A172 (cell line): ENCODE data around the genes SLC5A8, SPIC and PARPBP.

GRCh38 chr12:100170329-100170844, 27.7 kb upstream of the BLTP3B start:
- RAMPAGE, long total RNA: no peak

- RAMPAGE, long total RNA: no peak
Measured at GRCh38 chr12:100229171-100229719, 28.6 kb downstream of the ACTR6 start.

- RAMPAGE, long total RNA: no peak
Measured at GRCh38 chr12:100329625-100330398, 27.1 kb upstream of the SLC17A8 start.

- RAMPAGE, long total RNA: no peak
Measured at GRCh38 chr12:100564038-100564689, 9.3 kb upstream of the GAS2L3 start.

- RAMPAGE, long total RNA: no peak
Measured at GRCh38 chr12:101209502-101210616, at the start of gene SLC5A8. Gene SLC5A8, minus strand, starts transcription at chr12:101210238.

- RAMPAGE, long total RNA: no peak
Measured at GRCh38 chr12:101474992-101475681, at the start of gene SPIC. Gene SPIC, plus strand, starts transcription at chr12:101475336.

- RAMPAGE, long total RNA: no peak
Measured at GRCh38 chr12:101567695-101568614, 26.8 kb upstream of the MYBPC1 start.

- RAMPAGE, long total RNA: no peak
Measured at GRCh38 chr12:101698028-101698708, 728 bp downstream of the CHPT1 start.

- RAMPAGE, long total RNA: no peak
Measured at GRCh38 chr12:101715501-101716142, 18.2 kb downstream of the CHPT1 start.

- RAMPAGE, long total RNA: no peak
Measured at GRCh38 chr12:101717708-101718489, 20.5 kb downstream of the CHPT1 start.

GRCh38 chr12:101742524-101743093, 3.3 kb upstream of the SYCP3 start:
- RAMPAGE, long total RNA: no peak

GRCh38 chr12:101744038-101744706, 4.9 kb upstream of the SYCP3 start:
- RAMPAGE, long total RNA: no peak

DNA sequence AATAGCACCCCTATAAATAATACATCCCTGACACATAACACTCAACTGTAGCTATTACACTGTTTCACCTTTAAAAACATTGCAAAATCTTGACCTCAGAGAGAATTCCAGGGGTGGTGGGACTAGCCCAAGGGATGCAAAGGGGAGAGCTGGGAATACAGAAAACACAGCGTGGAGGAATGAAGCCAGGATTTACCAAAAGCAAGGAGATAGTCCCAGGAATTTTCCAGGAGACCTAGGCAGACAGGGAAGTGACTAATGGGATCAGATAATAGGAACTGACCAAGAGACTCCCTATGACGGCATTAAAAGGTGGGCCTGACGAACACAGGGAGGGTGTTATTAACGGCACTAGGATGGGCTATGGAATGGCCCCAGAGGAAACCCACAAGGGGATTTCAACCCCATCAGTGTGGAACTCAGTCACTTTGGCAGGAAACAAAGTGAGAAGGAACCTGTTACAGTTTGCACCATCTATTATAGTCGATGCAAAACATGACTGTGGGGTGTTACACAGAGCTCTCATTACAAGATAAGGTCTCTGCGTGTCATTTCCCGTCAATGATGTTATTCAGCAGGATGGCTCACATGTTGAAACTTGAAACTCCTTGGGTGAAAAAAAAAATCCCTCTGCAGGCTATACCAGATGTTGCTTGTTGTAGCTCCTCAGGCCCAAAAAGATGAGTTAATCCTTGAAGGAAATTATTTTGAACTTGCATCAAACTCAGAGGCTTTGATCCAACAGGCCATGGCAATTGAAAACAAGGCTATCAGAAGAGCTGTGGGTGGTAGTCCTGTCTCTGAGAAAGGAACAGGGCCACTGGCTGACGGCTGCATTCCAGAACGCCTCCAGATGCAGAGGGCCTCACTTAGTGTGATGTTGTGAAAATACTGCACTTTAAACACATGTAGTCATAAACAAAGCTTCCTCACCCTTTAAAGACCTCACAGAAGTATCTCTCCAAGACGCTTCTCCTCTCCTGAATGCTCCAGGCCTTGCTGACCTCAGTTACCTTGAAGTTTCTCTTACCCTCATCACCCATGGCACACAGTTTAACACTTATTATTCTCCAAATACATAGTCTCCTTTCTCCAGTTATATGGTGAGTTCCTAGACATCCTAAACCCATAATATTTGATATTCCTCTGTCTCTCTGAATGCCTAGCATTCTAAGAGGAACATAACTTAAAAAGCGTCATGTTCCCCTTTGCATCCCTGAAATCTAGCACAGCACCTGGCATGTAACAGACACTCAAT, 58.9 kb downstream of the DRAM1 start:
- RAMPAGE, long total RNA: no peak

GRCh38 chr12:102119671-102120728, at the start of gene PARPBP:
Gene PARPBP, plus strand, starts transcription at chr12:102120183.
- RAMPAGE, long total RNA: start-site peak on the minus strand at chr12:102120072-102120117, 425 and 373 reads in 2 replicates; start-site peak on the plus strand at chr12:102120180-102120224, 45 and 380 reads in 2 replicates

DNA sequence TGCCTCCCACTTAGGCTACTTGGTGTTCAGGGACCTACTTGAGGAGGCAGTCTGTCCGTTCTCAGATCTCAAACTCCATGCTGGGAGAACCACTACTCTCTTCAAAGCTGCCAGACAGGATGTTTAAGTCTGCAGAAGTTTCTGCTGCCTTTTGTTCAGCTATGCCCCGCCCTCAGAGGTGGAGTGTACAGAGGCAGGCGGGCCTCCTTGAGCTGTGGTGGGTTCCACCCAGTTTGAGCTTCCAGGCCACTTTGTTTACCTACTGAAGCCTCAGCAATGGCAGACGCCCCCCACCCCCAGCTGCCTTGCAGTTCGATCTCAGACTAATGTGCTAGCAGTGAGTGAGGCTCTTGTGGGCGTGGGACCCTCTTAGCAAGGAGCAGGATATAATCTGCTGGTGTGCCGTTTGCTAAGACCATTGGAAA, 22.9 kb downstream of the PARPBP start:
- RAMPAGE, long total RNA: no peak

DNA sequence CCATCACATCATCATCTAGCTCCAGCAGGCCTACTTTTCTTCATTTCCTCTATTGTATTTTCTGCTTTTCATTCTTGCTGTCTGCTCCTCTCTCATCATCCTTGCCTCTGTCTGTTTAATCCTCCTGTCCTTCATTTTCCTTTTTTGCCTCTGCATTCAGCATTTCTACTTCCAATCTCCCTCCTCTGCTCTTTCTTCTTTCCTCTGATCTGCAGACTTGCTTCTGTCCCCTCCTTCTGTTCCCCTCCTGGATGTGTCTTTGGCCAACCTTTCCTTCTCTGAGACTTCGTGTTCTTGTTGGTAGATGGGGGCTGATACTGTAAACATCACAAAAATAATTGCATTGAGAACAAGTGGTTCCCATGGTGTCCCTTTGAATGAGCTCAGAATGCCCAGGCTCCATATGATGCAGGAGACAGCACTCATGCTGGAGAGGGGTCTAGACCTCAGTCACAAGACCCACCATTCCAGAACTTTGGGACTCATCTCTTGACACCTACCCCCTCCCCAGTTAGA, 62.6 kb downstream of the IGF1 start:
- RAMPAGE, long total RNA: no peak

- RAMPAGE, long total RNA: no peak
Measured at GRCh38 chr12:102425211-102425633, 55.1 kb downstream of the IGF1 start.

DNA sequence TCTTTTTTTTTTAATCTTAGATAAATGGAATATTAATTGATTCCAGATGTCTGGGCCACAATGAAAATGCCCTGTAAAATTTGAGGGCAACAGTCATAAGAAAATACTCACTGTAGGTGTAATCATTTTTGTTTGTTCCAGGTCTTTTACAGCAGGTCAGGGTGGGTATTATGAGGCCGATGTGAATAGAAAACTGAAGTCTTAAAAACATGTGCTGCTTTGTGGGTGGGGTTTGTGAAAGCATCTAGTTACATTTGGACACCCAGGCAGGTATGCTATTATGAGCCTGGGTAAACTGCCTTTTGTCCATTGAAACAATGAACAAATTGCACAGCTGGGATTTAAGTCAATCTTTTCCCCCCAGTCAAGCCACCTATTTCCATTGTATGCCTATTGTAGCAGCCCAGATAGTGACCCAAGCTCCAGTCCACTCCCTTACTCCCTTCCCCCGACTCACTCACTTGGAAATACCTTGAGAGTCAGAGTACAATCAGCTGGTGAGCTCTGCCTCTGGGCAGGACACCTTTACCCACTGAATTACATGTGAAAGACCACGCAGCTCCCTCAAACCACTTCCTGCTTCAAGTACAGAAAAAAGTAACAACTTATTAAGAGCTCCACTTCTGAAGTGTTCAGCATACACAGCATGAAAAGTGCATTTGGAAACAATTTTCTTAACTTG, 1.8 kb downstream of the IGF1 start:
- RAMPAGE, long total RNA: no peak

DNA sequence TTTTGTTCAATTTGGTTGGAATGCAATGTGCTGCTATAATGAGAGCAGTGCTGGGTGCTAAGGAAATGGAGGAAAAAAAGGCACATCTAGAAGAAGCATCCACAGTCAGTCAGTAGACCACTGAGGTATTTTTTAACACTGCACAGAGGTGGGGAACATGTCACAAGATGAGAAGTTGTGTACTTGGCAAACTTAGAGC, 3.1 kb upstream of the PAH start:
- RAMPAGE, long total RNA: no peak

DNA sequence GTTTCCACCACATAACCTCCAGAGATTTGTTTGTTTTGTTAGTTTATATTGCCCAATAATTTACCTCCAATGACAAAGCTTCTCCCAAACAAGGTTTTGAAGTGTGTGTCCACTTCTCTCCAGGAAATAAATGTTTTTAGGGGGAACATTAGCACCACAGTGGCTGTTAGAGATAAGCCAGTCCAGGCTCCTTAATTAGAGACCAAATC, 215.3 kb downstream of the ASCL1 start:
- RAMPAGE, long total RNA: no peak